ENCODE measurements around the gene GLIPR1L1.

DNA sequence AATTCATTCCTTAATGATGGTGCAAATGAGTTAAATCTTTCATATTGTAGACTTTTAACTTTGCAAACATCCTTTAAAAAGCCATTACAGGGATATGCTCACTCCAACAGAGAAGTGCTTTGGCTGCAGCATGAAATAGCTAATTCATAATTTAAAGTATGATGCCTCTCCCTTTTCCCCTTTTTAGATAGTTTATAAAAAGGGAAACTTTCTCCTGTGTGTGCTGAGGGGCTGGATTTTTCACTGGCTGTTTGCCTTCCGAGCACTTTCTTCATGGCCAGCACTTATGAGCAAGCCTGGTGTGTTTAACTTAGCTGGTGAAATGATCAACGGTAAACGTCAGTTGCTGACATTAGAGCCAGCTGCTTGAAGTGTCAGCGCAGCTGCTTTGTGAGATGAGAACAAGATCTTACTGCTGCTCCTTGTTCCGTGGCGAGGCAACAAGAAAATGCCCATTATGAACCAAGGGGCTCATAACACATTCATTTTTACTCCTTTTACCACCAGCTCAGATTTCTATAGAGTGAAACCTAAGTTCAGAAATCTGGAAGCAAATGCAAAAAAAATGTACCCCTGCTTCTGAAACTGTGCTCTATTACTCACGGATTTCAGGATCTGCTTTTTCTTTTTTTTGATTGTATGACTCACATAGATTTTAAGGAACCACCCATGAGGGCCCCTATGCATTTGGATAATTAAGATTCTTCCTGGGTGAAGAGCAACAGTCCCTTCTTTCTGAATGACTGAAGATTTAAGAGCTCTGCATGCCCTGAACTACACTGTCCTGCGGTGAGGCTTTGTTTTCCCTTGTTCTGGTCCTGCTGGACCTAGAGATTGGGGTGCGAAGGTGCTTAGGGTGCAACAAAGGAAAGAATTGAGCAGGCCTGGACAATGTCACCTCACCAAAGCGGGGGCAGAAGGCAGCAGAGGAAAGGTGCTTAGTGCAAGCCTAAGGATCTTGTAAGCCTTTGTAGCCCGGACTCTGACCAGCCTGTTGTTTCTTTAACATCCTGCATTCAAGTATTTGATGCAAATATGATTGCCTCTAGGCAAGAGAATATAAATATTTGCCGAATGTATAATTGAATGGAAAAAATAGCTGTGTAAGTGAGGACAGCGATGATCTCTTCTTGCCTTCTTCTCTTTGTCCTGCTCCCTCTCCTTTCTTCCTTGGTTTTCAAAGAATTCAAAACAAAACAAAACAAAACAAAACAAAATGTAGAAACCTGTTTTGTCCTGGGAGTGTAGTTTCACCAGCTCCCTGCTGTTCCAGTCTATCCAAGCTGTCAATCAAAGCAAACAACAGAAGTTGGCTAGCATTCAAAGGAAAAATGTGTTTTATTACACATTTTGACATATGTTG is 74.5 kb upstream of the CPM start:
- PRO-cap = no peak

DNA sequence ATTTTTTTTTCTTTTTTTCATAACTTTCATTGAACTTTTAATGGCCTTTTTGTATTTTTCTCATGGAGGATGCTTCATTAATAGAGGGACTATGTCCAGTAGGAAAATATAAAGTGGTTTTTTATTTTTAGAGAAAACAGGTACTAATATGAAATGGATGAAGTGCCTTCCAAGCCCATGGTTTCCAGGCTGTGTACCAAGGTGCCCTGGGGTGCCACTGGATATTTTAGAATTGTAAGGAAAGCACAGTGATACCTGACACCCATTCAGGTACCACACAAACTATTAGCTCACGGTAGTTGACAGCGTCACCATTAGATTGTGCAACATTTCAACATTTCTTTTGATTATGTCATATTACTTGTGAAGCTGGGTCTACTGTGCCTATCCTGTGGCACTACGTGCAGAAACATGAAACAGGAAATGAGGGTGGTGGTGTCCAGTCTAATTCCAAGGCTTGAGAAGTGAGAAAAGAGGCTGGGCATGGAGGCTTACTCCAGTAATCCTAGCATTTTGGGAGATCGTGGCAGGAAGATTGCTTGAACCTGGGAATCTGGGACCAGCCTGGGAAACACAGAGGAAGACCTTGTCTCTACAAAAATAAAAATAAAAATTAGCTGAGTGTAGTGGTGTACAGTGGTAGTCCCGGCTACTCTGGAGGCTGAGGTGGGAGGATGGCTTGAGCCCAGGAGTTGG is 75.5 kb upstream of the CPM start:
- PRO-cap = no peak

DNA sequence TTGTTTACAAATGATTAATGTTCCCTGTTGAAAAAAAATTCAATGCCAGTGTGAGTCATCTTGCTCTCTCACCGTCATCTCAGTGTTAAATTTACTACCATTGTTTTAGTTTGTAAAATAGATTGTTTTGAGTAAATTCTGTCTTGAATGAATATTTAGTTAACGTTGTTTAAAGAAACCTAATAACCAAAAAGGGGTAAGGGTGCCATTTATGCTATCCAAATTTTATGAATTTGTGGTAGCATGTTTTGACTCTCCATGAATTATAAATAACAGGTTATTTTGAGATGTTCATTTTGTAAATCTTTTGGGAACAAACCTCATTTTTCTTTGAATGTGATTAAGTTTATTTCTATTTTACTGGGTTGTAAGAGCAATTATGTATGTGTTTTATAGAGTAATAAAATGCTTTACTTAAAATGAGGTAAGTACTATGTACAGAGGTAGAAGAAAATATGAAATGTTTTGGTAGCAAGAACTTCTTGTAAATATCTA is 27.1 kb downstream of the CPSF6 start:
- PRO-cap = no peak

GRCh38 chr12:69283674-69284556 is 44.5 kb downstream of the CPSF6 start:
- PRO-cap = no peak

- PRO-cap = no peak
These were observed 4.6 kb upstream of the LYZ start for GRCh38 chr12:69343576-69343969.

DNA sequence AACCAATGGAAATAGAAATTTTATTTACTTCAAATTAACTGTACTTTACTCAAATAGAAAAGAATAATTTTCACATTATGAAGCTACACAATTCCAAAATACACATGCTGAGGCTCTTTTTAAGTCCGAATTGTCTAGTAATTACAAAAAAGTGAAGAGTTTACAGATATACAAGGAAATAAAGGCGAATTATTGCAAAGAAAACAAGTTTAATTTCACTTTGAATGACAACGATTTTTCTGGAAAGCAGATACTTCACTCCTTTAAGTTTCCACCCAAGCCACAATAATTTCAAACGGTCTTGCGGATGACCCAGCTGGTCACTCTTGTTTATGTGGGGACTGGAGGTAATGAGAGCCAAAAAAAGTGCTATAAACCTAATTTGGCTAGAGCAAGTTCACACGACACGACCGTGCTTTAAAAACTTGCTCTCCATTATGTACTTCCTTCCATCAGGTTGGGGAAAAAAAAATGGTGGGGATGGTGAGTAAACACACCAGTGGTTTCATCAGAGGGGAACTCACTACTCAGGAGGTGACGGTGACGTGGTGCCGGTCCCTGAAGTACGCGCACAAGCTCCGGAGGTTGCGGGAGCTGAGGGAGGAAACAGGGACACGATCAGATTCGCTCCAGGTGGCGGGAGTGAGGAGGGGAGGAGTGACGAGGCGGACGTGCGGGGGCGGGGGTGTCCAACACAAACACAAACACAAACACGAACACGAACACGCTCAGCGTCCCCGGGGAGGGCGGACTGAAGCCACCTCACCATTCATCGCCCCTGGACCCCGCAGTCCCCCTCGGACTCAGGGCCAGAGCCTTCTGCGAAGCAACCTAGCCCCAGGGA is 711 bp upstream of the CNOT2 start:
- PRO-cap = bidirectional peak, plus-strand start at position 570 of the sequence, minus-strand start at position 439 of the sequence

DNA sequence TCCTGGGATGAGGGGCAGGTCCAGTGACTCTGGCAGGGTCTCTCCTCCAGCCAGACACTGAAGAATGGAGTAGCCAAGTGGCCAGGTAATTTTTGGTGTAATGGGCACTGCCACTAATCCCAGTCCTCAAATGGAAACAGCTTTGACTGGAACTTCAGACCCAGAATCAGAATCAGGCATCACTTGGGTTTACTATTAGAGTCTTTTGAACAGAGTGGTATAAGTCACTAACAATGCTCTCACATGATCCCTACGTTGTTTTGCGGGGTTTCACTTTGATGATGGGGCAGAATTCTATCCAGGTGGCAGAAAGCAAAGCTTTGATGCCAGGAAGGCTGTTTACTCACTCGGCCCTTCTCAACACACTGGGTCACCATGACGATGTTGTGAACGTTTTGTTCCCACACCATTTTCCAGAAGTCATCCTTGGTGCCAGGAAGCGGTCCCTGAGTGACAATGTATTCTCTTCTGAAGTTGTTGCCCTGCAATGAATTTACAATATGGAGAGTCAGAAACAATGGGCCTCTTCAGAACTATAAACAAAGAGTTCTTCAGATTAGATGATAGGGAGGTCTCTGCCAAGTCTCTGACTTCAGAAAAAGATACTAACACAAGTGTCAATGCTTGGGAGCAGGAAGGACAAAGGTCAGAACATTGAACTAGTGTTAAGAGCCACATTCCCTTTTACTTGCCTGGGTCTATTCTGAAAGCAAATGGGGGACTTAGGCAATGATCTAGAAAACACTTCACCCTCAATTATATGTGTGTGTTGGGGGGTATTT is 101.4 kb downstream of the PTPRB start:
- PRO-cap = no peak

DNA sequence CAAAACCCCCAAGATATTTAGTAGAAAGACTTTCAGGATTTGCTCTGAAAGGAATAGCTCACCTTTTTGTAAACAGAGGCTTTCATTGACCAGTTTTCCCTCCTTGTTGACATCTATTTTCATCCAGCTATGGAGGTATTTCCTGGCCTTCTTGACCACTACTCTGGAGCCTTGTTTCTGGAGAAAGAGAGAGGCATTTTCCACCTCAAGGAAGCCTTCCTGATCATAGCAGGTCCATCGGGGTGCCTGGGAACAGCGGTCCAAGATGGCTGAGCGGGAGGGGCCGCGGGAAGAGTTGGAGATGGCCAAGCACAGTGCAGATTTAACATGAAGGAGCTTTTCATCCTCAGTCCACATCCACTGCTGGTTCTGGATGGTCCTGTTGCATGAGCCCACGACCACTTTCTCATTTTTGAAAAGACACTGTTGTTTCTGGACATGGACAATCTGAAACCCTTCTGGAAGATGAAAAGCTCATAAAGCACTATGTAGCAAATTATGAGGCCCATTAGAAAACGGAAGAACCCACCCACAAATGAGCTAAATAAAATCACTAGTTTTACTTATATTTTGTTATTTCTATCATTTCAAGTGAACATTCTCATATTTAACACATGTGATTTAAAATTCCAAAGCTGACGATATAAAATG is 1.5 kb downstream of the PTPRB start:
- PRO-cap = bidirectional peak, plus-strand start at position 349 of the sequence, minus-strand start at position 227 of the sequence

- PRO-cap = no peak
These were observed 23.4 kb downstream of the TSPAN8 start for GRCh38 chr12:71134285-71134868.

- PRO-cap = no peak
These were observed 18.7 kb downstream of the TSPAN8 start for GRCh38 chr12:71139024-71139619.

DNA sequence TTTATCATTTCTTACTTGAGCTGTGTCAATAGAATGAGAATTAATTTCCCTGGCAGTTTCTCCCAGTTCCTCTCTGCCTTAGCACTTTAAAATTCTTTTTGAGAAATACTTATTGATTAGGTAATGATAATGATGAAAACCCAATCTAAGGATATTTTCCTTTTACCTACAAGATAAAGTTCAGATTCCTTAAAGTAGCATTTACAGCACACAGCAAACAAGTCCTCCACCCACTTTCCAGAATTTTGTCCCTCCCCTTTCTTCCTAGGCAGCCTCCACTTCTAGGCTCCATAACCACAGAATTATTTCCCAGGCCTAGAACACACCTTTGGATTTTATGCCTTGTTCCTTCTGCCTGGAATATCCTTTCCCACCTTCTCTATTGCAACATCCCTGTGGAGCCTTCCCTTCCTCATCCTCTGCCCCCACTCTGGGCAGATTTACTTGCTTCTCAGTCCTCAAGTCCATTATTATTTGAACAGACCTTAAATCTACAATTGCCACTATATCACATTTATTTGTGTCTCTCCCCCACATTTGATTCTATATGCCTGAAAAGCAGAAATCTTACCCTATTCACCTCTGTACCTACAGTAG is 2.0 kb upstream of the TSPAN8 start:
- PRO-cap = no peak

GRCh38 chr12:71164428-71165227 is 6.8 kb upstream of the TSPAN8 start:
- PRO-cap = no peak

GRCh38 chr12:71635381-71635677 is 28.3 kb downstream of the ZFC3H1 start:
- PRO-cap = no peak

DNA sequence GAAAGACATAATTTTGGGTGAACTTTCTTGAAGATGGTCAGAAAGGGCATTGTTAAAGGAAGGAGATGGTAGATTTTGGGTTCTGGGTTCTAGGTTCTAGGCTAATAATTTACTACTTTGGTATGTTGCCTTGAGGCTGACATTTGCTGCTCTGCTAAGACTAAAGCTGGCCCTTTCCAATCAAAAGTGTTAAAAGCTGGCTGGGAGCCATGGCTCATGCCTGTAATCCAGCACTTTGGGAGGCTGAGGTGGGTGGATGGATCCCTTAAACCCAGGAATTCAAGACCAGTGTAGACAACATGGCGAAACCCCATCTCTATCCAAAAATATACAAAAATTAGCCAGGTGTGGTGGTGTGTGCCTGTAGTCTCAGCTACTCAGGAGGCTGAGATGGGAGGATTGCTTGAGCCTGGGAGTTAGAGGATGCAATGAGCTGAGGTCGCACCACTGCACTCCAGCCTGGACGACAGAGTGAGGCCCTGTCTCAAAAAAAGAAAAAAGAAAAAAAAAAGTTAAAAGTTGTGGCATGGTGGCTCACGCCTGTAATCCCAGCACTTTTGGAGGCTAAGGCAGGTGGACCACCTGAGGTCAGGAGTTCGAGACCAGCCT is 39.2 kb downstream of the RAB21 start:
- PRO-cap = unidirectional peak, plus-strand start at position 505 of the sequence

DNA sequence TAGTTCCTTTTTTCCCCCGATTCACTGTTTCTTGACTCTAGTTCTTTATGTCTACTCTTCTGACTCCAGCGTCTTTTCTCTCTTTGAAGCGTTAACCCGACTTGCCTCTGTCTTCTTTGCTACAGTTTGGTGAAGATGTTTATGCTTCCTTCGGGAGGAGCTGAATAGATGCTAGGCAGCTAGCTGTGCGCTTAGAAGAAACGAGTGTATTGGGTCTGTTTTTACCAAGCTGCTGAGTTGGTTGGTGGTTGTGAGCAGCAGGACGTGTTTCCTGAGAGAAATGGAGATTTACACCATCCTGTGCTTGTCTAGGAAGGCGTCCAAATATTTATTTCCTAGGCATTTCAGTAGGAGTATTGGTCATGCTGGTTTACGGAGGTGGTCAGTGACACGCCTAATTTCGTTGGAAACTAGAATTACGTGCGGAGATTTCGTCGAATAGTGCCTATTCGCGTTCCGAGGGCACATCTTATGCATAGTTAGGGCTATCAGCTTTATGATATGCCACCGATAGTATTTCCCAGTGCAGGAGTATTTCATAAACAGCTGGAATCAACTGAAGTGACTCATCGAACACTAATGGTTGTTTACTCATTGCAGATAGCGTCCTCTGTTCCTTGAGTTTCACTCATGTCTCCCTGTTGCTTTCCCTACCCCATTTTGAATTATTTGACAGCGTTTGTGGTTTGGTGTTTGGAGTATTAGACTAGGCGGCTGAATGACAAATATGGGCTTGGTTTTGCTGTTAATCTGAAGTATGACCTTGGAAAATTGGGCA is 731 bp downstream of the TBC1D15 start:
- PRO-cap = no peak

- PRO-cap = no peak
These were observed 245.1 kb upstream of the ATXN7L3B start for GRCh38 chr12:74292102-74293454.

DNA sequence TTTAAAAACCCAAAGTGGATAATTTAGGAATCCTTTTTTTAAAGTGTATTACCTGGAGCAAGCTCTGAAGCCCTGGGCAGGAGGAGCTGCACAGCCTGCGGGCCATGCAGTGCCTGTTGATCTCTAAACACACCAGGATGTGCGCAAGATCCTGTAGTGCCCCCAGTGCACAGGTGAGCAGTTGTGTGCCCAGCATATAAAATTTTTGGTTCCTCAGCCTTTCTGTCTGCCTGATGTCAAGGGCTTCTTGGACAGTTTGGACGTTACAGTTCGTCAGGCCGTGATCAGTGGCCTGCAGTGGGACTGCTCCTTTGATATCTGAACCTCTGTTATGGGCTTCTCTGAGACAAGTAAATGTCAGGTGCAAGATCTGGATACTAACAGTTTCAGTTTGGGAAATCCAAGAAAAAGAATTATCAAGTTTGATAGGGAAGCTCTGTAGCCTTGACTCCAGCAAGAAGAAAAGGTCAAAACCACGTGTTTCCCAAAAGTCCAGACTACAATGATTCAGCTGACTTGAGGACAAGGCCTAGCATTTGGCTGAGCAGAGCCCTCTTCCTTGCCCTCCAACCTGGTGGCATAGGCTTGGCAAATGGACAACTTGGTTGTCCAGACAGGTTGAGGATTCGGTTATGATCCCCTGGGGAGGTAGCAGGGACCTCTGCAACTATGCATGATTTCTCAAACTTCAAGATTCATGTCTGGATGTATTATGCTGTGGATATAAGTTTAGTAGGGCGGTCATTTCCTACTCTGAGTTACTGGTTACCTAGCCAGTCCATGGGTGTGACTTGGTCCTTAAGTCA is 1.1 kb downstream of the ATXN7L3B start:
- PRO-cap = no peak

GRCh38 chr12:74539507-74540011 is 1.9 kb downstream of the ATXN7L3B start:
- PRO-cap = no peak

DNA sequence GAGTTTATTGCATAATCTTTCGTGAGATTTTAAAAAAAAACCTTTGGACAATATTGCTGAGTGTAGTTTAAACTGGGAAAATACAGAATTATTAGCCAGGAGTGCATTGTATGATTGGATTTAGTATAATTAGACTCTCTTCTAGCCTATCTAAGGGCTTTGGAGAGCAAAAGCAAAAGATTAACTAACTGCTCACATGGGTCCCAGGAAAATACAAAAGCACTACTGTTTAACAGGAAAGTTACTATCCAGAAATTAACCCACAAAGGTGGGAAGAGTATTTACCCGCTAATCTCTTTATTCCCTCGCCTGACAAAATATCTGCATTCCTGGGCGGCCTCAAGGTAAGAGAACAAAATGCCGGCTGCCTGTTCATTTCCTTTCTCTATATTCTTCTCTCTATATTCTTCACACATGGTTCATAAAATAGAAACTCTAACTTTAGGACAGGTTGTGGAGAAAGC is 309.6 kb downstream of the ATXN7L3B start:
- PRO-cap = no peak

DNA sequence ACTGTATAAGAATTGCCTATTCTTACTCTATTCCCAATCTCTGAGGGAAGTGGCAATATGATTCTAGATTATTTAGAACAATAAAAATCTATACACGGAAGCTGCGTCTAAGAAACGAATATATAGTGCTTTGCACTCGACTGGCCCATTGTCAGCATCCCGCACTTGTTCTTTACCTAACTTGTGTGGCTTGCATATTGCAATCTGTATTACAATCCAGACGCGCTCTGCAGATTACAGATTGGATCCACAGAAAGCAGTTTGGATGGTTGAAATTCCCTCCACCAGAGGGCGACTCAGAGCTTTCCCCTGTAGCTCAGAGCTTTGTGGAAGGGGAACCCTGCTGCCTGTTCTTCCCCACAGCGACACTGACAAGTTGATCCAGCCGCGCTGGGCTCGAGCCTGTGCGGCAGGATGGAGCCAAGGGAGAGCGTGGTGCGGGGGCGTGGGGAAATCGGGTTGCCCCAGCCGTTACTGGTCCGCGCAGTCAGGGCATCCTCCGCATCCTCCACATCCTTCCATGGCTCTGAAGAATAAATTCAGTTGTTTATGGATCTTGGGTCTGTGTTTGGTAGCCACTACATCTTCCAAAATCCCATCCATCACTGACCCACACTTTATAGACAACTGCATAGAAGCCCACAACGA is at the start of gene GLIPR1L1:
Gene GLIPR1L1 (plus strand): TSS at position 462 of the 648 bp plus-strand sequence.
- PRO-cap = no peak

Data from right cardiac atrium (tissue), 1 donor.